ENCODE data around the genes ANKLE1, SLC27A1 and IFI30.

DNA sequence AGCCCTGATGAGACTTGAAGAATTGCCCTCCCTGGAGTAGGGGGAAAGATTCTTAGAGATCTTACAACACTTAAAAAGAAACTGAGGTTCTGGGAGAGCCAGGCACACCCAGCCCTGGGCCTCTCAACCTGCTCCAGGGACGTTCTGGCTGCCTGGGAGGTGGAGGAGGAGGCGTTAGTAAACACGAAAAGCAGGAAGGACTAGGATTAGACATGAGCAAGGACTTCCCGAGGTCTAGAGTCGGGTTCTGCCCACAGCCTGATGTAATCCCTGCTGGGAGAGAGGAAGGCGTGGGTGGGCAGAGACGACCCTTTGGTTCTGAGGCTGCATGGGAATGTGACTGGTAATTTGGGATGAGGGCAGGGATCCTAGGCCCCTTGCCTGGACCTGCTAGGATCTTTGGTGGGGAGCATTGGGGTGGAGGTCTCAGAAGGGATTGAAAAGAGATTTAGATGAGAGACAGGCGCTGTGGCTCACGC lies 1.5 kb upstream of the NR2F6 start:
- RRBS = no CpG with 5 or more reads among the region's 9 CpGs

- RRBS = no CpG with 5 or more reads among the region's 16 CpGs
These were observed 3.7 kb downstream of the USHBP1 start for GRCh38 chr19:17260728-17261268.

DNA sequence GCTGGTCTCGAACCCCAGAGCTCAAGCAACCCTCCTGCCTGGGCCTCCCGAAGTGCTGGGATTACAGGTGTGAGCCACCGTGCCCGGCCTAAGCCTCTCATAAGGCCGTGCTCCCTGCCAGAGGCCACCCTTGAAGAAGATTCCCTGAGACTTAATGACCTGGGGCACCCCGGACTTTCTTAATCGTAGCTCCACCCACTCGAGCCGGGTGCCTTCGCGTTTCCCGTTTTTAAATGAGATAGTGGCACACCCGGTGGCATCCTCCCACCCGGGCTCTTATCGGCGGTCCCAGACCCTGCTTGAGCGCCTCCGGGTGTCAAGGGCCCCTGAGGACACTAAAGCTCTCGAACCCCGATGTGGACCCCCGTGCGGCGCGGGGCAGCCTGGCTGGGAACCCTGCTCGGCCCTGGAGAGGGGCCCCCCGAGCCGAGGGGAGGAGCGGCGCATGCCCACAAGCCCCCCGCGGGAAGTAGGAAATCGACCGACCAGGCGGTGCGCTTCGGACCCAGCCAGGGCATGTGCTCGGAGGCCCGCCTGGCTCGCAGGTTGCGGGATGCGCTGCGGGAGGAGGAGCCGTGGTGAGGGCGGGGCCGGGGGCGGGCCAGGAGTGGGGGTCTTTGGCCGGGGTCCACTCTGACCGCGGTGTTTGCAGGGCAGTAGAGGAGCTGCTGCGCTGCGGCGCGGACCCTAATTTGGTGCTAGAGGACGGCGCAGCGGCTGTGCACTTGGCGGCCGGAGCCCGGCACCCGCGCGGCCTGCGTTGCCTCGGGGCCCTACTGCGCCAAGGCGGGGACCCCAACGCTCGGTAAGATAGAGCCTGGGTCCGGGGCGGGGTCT lies at the start of gene ANKLE1:
Gene ANKLE1, plus strand, starts transcription at position 497 of the 837 bp plus-strand sequence.
- RRBS = 3% methylated on average over 12 of the region's 70 CpGs

DNA sequence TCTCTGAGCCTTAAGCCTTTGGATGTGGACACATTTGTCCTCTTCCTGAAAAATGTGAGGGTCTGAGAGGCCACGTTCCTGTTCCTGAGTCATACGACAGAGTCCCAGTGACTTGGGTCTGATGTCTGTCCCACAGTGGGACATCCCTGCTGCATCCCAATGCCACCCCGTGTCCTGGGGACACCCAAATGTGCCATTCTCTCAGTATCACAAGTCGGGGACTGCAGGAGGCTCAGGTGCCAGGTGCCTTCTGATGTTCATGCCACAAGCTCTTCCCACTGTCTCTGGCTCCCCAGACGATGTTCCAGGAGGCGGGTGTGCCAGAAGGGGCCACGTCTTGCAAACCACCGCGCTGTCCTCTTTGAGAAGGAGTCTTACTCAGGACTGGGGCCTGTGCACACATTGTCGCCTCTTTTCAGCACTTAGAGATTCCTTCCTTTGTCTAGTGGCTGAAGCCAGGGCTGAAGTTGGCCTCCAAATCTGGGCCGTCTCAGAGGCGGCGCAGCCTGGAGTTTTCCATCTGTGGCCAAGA lies 12.0 kb downstream of the ANO8 start:
- RRBS = no CpG with 5 or more reads among the region's 13 CpGs

DNA sequence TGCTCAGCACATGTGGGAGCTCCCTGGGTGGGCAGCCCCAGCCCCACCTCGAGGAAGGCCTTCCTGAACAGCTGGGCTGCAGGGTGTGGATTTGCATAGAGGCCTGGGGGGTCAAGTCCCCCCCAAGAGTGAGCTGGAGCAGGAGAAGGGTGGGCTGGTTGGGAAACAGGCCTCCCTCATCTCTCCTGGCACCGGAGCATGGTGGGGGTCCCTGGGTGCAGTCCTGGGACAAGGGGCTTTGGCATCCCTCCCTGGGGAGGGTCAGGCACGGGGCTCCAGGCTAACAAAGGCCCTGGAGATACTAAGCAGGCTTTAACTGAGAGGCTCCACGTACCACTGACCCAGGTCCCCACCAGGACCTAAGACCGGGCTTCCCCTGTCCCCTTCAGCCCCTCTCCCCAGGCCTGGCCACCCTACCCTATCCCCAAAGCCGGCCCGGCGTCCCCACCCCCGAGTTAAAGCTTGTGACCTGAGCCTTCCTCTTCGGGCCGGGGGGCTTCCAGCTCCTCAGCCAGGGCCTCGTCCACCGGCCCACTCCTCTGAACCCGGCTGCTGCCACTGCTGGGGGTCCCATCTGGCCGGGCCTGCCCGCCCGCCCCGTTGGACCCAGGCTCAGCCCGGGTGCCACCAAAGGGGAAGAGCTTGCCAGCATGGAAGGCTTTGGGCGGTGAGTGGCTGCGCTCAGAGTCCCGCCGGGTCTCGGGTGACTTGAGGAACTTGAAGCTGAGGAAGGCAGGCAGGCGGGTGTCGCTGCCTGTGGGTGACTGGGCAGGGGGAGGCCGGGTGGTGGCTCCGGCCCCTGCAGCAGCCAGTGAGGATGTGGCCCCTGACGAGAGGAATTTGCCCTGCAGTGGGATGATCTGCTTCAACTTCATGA lies 10.2 kb downstream of the ANO8 start:
- RRBS = 84% methylated on average over 17 of the region's 29 CpGs

DNA sequence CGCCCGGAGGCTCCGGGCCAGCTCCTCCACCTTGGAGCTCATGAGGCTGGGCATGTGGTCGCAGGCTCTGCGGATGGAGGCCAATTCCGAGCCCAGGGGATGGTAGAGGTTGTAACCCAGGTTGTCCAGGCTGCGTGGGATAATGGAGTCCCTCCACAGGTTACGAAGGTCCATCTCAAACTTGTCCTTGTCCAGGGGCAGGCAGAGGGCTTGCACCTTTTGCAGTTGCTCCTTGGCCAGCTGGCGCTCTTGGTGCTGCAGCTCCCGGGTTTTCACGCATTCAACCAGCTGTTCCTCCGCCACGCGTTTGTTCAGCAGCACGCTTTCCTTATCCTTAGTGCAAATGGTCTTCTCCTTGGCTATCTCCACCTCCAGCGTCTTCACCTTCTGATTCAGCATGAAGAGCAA lies 11.5 kb downstream of the PLVAP start:
- RRBS = no CpG with 5 or more reads among the region's 16 CpGs

GRCh38 chr19:17470284-17471241 lies at the start of gene SLC27A1:
SLC27A1 (plus strand) TSS chr19:17470524.
- RRBS = 3% methylated on average over 6 of the region's 70 CpGs

GRCh38 chr19:17686628-17687077 lies 1.5 kb downstream of the UNC13A start:
- RRBS = no CpG with 5 or more reads among the region's 31 CpGs

DNA sequence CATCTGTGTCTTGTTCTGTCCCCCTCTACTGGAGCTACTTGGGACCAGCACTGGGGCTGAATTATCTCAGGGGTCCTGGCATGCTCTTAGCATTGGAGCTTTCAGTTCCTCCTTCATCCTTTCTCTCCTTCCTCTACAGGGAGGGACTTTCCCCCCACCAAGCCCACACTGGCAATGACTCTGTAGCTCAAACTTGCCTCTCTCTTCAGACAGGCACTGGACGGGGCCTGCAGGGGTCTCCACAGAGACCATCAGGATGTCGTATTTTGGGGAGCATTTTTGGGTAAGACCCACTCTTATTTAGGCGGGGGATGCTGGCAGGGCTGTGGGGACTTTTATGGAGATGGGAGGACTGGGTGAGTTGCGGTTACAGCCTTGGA lies 3.6 kb downstream of the FCHO1 start:
- RRBS = no CpG with 5 or more reads among the region's 4 CpGs

DNA sequence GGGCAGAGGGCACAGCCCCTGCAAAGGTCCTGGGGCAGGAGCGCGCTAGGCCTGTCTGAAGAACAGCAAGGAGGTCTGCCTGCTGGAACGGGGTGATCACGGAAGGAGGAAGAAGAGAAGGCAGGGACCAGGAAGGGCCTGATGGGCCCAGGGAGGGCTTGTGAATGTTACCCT lies 15.9 kb upstream of the B3GNT3 start:
- RRBS = no CpG with 5 or more reads among the region's 4 CpGs

GRCh38 chr19:17779334-17780203 lies 15.4 kb upstream of the B3GNT3 start:
- RRBS = no CpG with 5 or more reads among the region's 21 CpGs

DNA sequence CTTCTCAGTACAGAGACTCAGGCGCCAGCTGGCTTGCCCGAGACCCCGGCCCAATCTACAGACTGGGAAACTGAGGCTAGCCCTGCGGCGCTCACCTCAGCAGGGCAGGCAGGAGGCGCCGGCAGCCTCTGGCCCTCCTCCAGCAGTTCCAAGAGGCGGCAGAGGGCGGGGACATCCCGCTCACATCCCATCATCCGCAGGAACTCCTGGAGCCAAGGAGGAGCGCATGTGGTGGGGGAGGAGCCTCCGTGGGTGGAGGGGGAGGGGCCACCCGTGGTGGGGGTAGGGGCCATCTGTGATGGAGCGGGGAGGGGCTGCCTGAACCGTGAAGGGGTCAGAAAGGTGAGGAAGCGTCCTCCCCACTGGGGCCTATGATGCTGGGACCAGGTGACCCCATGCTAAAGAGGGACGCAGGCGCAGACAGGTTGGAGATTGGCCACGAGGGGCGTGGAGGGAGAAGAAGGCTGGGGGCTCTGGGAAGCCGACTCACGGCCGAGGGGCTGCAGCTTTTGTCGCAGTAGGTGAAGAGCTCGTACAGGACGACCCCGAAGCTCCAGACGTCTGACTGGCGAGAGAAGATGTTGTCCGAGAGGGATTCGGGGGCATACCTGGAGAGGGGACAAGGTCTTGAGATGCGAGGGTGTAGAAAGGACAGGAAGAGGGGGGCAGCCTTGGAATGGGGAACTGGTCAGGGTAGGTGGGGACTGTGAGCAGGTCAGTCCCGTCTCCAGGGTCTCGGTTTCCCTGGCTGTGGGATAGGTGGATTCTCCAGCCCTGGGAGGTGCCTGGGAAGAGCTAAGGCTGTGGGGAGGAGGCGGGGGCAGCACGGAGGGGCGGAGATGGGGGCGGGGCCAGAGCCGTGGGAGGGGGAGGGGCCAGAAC lies 8.9 kb upstream of the INSL3 start:
- RRBS = 93% methylated on average over 5 of the region's 40 CpGs

DNA sequence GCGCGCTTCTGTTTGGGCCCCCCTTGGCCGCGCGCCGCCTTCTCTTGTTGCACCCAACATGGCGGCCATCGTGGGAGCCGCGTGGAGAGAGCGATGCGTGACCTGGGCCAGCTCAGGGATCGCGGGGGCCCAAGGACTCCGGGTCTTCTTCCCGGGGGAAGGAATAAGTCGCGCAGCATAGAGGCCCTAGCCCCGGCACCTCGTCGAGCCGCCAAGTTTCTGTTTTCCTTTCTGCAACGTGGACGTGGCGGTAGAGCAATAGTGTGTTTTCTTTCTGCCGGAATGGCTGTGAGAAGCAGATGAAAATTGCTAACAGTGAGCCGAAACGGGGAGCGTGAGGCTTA lies 327 bp downstream of the RPL18A start:
- RRBS = 2% methylated on average over 6 of the region's 29 CpGs

- RRBS = no CpG with 5 or more reads among the region's 32 CpGs
These were observed 11.9 kb downstream of the SLC5A5 start for GRCh38 chr19:17883535-17884102.

DNA sequence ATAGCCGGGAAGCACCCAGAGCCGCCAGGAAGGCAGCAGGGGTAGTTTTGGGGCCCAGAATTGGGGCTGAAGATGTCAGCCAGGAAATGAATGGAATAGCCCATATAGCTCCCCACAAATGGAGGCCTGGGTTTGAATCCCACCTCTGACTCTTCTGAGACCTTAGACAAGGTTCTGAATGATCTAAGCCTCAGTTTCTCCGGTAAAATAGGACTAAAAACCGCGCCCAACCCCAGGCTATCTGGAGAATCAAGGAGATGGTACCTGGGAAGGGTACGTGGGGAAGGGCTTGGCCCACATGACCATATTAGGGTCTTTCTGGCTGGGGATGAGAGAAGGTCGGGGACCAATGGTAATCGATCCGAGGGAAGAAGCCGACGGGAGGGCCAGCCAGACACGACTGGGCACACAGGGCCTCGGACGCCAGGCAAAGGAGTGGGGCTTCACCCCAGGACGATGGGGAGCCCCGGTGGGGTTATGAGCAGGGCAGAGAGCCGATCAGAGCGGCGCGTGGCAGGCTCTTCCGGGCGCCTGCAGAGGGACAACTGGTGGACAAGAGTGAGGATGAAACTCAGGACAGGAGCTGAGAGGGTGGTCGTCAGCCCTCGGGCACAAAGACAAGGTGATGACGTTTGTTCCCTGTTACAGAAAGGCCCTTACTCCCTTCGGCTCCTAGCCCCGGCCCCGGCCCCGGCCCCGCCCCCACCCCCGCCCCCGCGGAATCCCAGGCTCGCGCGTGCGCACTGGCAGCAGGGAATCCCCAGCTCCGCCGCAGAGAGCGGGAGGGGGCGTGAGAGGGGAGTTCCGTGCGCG lies 14.5 kb downstream of the CCDC124 start:
- RRBS = 2% methylated on average over 6 of the region's 44 CpGs

DNA sequence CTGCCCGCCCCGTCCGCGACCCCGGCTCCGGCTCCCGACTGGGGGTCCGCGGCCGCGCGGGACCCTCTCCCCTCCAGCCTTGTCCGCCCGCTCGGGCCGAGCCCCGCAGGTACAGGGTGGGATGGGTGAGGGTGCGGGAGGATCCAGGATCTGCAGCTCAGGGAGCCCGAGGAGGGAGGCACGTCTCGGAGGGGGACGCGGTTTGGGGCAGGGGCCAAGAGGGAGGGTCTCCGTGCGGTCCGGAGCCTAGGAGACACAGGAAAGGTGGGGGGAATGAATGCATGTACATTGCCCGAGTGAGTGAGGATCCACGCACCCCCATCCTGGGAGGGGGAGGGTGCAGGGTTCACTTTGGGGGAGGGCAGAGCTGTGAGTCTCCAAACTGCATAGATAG lies 299 bp downstream of the KCNN1 start:
- RRBS = 4% methylated on average over 5 of the region's 28 CpGs

DNA sequence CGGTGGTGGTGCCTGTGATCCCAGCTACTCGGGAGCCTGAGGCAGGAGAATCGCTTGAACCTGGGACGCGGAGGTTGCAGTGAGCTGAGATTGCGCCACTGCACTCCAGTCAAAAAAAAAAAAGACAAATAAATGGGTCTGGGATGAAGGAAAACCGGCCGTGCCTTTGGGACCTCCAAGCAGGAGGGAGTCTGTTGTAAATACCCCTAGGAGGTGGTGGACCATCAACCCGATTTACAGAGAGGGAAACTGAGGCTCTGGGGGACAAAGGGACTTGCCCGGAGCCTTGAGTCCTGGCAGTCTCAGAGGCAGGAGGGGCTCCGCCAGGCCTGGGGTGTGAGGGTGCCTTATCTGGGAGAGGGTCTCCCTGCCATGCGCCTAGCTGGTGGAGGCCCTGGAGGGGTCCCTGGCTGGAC lies 16.0 kb downstream of the KCNN1 start:
- RRBS = no CpG with 5 or more reads among the region's 12 CpGs

DNA sequence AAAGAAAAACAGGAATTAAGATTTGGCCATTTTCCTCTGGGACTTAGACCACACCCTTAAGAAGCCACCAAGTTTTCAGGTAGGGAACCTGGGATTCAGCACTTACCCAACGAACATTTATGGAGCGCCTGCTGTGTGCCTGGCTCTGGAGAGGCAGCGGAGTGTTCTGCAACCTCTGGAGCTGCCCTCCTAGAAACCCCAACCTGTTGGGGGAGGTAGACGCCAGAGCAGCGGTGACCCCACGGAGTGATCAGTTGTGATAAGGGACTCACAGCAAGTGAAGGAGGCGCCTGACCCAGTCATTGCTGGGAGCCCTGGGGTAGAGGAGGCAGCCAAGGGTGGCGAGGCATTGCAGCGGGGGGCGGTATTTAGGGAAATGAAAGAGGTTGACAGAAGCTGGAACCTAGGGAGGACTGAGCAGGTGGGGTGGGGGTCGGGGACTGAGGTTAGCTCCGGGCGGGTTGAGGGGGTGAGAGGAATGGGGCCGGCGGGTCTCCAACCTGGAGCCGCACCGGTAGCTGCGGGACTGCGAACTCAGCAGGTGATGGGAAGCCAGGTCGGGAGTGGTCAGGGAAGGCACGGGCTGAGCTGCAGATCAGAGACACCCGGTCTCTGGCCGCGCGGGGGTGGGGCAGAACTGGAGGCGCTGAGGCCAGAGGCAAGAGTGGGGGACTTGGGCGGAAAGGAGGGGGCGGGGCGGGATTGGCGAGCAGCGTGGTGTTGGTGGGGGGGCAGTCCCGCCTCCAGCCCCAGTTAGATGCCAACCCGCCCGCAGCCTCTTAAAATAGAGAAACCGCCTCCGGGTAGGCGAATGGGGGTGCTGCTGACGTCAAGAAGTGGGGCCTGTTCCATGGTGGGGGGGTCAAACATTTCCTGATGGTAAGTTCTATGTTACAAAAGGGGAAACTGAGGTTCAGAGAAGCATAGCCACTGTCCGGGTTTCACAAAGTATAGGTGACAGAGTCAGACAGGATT lies 1.4 kb downstream of the MAST3 start:
- RRBS = 2% methylated on average over 5 of the region's 39 CpGs

DNA sequence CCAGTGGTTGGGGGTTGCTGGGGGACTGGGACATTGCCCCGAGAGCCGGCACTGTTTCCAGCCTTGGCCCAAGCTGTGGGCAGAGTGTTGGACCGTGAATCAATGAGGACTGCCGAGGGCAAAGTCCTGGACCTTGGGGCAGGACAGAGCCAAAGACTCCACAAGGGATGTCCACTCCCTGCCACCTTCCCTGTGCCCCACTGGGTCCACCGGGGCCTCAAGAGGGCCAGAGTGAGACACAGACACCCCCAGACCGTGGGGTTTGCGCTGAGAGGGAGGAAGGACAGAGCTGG lies 11.7 kb downstream of the MAST3 start:
- RRBS = no CpG with 5 or more reads among the region's 7 CpGs

DNA sequence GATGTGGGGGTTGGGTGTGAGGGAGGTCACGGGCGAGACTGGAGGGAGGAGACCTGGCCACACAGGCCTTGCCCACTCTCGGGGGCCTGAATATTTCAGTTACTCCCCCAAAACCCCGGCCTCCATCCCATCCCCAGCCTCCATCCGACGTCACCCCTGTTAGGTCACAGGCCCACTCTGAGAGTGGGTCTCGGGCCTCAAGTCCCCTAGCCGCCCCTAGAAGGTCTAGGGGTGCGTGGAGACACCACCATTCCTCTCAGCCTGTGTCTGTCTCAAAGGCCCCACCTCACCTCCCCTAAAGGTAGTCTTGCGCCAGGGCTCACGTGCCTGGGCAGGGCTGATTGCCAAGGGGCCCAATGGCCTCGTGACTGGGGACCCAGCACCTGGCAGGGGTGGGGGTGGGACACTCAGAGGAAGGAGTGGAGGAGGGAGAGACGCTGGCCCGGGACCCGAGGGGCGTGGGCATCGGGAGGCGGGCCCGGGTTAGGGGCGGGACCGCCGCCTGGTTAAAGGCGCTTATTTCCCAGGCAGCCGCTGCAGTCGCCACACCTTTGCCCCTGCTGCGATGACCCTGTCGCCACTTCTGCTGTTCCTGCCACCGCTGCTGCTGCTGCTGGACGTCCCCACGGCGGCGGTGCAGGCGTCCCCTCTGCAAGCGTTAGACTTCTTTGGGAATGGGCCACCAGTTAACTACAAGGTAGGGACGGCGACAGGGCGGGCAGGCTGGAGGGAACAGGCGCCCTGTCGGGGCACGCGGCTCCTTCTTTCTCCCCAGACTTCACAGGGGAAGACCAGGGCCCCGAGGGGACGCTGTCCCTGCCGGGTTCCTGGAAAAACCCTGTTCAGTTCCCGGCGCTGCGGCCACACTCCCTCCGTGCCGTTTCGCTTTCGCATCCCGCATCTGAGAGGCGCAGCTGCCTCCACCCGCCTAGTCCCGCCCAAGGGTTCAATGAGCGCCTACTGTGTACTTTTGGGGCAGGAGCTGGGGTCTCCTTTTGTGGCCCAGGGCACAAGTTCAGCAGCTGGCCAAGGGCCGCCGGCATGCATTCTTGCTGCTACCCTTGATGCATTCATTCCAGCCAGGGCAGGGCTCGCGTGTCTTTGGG lies at the start of gene IFI30:
Gene IFI30, plus strand, starts transcription at position 537 of the 1,106 bp plus-strand sequence.
- RRBS = 6% methylated on average over 5 of the region's 60 CpGs